Endothelial cell of umbilical vein (primary cell): ENCODE data around the genes YAP1, MMP13 and CASP4.

DNA sequence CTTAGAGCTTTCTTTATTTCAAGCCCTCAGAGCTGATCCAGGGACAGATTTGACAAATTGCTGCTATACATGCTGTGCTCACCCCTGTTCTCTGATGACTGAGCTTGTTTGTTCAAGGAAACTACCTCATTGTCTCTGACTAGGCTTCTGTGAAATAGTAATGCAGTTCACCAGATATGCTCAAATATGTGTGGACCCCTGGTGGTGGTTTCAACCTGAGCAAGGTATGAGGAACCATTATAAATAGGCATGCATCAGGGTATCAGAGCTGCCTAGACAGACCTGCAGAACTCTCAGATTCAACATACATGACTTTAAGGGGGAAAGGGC, 141.2 kb downstream of the ARHGAP42 start:
- PRO-cap = no peak
CAGE:
- cytosol, long polyA minus RNA = no peak
- cytosol, long polyA plus RNA = no peak
- long polyA plus RNA = no peak
- nucleus, long polyA minus RNA = no peak
- nucleus, long polyA plus RNA = no peak

- PRO-cap = no peak
CAGE:
- cytosol, long polyA minus RNA = no peak
- cytosol, long polyA plus RNA = no peak
- long polyA plus RNA = no peak
- nucleus, long polyA minus RNA = no peak
- nucleus, long polyA plus RNA = no peak
Measured at GRCh38 chr11:101127182-101128131, 2.2 kb downstream of the PGR start.

DNA sequence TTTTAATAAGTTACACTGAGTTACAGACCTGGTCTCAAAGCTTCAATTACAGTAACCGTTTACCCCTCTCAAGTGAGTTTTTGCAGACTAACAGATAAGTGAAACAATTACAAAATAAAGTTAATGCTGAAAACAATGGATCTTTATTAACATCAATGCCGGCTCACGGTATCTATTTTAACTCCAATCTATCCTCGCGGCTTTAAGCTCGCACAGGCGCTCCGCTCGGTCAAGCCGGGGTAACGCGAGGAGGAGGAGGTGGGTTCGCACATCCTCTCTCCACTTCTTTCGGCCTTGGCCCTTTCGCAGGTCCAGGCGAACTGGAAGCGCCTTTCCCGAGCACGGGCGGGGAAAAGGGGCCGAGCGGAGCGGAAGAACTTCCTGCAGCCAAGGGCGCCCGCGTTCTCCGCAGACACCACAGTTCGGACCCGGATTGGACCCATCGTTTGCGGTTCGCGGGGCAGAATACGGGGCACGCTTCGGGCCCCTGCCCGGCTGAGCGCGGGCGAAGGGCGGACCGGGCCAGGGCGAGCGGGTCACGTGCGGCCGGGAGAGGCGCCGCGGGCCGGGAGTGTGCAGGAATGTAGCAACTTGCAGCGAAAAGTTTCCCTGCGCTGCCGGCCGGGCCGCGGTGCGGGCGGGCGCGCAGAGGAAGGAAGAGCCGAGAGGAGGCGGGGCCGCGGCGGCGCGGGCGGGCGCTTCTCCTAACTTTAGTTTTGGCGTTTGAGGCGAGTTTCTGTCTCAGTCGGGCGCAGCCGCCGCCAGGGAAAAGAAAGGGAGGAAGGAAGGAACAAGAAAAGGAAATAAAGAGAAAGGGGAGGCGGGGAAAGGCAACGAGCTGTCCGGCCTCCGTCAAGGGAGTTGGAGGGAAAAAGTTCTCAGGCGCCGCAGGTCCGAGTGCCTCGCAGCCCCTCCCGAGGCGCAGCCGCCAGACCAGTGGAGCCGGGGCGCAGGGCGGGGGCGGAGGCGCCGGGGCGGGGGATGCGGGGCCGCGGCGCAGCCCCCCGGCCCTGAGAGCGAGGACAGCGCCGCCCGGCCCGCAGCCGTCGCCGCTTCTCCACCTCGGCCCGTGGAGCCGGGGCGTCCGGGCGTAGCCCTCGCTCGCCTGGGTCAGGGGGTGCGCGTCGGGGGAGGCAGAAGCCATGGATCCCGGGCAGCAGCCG, at the start of gene YAP1:
Gene YAP1 (plus strand): TSS at position 741 of the 1,163 bp plus-strand sequence.
- PRO-cap = bidirectional peak, plus-strand start at position 342 of the sequence, minus-strand start at position 322 of the sequence; bidirectional peak, plus-strand start at position 741 of the sequence, minus-strand start at position 575 of the sequence; bidirectional peak, plus-strand start at position 931 of the sequence, minus-strand start at position 938 of the sequence
CAGE:
- cytosol, long polyA minus RNA = start-site peak on the plus strand centred at position 733 of the sequence, 79 bp wide, 47 reads; start-site peak on the plus strand centred at position 864 of the sequence, 24 bp wide, 23 reads
- cytosol, long polyA plus RNA = no peak
- long polyA plus RNA = start-site peak on the plus strand centred at position 849 of the sequence, 335 bp wide, 45 and 18 reads in 2 replicates
- nucleus, long polyA minus RNA = start-site peak on the plus strand centred at position 788 of the sequence, 285 bp wide, 99 reads
- nucleus, long polyA plus RNA = no peak

GRCh38 chr11:102177676-102178751, 67.8 kb downstream of the YAP1 start:
- PRO-cap = no peak
CAGE:
- cytosol, long polyA minus RNA = no peak
- cytosol, long polyA plus RNA = no peak
- long polyA plus RNA = no peak
- nucleus, long polyA minus RNA = no peak
- nucleus, long polyA plus RNA = no peak

DNA sequence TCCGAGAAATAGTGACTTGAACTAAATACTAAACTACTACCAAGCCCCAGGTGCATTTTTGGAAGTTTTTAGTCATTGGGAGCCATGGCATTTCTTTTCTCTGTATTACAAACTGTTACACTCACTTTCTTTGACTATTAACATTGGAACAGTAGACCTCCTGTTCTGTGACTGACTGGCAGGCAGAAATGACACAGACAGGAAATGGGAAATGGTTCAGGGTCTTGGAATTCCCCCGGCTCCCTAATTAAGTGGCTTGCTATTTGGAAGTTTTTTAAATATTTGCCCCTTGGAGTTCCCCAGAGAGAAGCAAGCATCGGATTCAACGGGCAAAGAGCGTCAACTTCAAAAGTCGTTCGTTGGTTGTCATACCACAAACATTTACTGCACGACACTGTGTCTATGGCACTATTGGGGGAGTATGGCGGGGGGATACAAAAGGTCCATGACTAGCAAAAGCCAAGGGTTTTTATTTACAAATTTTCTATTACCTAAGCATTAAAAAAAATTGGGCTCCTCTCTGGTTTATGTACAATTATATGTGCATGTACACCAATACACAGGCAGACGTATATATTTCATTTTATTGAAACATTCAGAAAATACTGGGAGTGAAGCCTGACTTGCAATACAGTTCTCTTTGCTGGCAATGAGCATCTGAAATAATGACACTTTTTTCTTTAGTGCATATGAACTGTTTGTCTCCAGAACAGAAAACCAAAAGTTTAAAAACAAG, 994 bp upstream of the BIRC2 start:
- PRO-cap = bidirectional peak, plus-strand start at position 285 of the sequence, minus-strand start at position 189 of the sequence
CAGE:
- cytosol, long polyA minus RNA = no peak
- cytosol, long polyA plus RNA = no peak
- long polyA plus RNA = no peak
- nucleus, long polyA minus RNA = start-site peak on the minus strand centred at position 131 of the sequence, 30 bp wide, 26 reads
- nucleus, long polyA plus RNA = no peak

GRCh38 chr11:102607041-102607617, 18.0 kb downstream of the MMP20 start:
- PRO-cap = no peak
CAGE:
- cytosol, long polyA minus RNA = no peak
- cytosol, long polyA plus RNA = no peak
- long polyA plus RNA = no peak
- nucleus, long polyA minus RNA = no peak
- nucleus, long polyA plus RNA = no peak

DNA sequence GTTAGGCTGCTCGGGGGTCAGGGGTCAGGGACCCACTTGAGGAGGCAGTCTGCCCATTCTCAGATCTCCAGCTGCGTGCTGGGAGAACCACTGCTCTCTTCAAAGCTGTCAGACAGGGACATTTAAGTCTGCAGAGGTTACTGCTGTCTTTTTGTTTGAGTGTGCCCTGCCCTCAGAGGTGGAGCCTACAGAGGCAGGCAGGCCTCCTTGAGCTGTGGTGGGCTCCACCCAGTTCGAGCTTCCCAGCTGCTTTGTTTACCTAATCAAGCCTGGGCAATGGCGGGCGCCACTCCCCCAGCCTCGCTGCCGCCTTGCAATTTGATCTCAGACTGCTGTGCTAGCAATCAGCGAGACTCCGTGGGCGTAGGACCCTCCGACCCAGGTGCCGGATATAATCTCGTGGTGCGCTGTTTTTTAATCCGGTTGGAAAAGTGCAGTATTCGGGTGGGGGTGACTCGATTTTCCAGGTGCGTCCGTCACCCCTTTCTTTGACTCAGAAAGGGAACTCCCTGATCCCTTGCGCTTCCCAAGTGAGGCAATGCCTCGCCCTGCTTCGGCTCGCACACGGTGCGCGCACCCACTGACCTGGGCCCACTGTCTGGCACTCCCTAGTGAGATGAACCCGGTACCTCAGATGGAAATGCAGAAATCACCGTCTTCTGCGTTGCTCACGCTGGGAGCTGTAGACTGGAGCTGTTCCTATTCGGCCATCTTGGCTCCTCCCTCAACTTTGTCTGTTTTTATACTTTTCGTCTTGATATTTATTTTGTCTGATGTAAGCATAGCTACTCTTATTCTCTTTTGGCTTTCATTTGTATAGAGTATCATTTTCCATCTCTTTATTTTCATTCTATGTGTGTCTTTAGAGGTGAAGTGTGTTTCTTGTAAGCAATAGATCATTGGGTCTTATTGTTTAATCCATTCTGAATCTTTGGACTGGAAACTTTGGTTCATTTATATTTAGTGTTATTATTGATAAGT, 22.3 kb upstream of the MMP8 start:
- PRO-cap = no peak
CAGE:
- cytosol, long polyA minus RNA = no peak
- cytosol, long polyA plus RNA = no peak
- long polyA plus RNA = no peak
- nucleus, long polyA minus RNA = no peak
- nucleus, long polyA plus RNA = no peak

- PRO-cap = no peak
CAGE:
- cytosol, long polyA minus RNA = no peak
- cytosol, long polyA plus RNA = no peak
- long polyA plus RNA = no peak
- nucleus, long polyA minus RNA = no peak
- nucleus, long polyA plus RNA = no peak
Measured at GRCh38 chr11:102879773-102880268, 5.0 kb upstream of the MMP12 start.

GRCh38 chr11:102955498-102955841, at the start of gene MMP13:
MMP13 (minus strand) TSS chr11:102955732.
- PRO-cap = no peak
CAGE:
- cytosol, long polyA minus RNA = no peak
- cytosol, long polyA plus RNA = no peak
- long polyA plus RNA = no peak
- nucleus, long polyA minus RNA = no peak
- nucleus, long polyA plus RNA = no peak

GRCh38 chr11:103536257-103536691, 427.0 kb downstream of the DYNC2H1 start:
- PRO-cap = no peak
CAGE:
- cytosol, long polyA minus RNA = no peak
- cytosol, long polyA plus RNA = no peak
- long polyA plus RNA = no peak
- nucleus, long polyA minus RNA = no peak
- nucleus, long polyA plus RNA = no peak

DNA sequence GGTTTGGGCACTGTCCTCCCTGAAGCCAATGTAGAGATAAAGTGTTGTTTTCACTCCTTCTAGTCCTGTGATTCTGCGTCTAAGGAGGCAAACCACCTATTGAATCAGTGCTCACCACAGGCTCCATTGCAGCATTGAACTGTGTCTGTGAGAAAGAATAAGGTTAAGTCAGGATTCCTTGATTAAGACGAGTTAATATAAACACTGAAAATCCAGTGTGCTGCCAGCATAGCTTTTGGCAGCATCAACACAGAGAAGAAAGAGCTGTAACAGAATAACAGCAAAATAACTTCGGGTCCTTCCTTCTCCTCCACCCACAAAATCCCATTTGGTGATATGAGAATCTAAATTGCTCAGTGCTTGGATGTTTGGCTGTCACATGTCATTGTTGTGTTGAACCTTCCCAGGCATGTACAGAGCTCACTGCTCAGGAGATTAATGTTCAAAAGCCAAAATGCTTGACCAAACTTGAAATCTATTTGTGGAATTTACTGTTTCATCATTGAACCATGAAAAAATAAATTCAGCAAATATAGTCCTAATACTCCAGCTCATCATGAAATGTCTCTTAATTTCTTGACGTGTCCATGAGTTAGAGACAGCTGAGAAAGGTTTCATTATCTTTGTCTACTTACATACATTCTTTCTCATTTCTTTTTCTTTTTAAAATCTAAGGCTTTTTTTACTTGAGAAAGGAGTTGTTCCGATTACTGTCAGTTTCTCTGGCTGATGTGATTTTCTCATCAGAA, 185.1 kb upstream of the DDI1 start:
- PRO-cap = no peak
CAGE:
- cytosol, long polyA minus RNA = no peak
- cytosol, long polyA plus RNA = no peak
- long polyA plus RNA = no peak
- nucleus, long polyA minus RNA = no peak
- nucleus, long polyA plus RNA = no peak

DNA sequence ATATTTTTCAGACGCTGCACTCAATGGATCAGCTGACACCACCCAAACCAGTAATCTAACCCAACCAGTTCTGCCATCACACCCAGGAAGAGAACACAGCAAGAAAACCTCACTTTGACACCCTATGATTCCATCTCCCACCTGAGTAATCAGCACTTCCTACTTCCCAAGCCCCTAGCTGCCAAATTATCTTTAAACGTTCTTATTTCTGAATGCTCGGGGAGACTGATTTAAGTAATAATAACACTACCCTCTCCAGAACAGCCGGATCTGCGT, 2.6 kb downstream of the CASP4 start:
- PRO-cap = no peak
CAGE:
- cytosol, long polyA minus RNA = no peak
- cytosol, long polyA plus RNA = no peak
- long polyA plus RNA = no peak
- nucleus, long polyA minus RNA = no peak
- nucleus, long polyA plus RNA = no peak

DNA sequence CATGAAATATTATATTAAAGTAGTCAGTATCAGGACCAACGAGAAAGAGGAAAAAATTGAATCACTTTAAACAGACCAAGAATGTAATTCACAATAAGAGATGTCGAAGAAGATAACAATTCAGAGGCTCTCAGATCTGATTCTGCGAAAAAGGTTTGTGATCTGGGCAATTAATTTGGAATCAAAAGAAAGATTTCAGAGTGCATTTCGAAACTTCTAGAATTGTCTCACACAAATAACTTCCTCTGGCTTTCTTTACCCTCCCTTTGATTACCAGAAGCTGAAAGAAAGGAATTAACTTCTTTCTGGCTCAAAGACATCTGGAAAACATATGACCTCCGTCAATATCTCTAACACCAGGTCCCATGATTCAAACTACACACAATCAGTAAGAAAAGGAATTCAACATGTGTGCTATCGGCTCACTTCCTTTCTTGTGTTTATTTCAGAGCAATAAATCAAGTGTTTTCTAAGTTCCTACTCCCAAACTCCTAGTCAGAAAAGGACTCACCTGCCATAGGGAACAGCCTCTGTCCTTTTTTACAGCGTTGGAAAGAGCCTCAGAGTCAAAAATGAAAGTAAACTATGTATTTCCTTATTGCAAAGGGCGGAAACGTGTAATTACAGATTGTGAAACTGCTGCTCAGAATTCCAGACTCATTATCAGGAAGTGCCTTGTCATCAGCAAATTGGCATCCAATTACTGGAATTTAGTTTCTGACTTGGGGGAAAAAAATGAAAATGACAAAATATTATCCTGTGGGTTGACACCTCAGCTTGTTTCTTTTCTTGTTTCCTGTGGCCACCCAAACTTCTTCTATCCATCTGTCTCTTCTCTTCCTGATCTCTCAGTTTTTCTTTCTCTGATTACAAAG, at the start of gene CASP4:
Gene CASP4 (minus strand): TSS at position 567 of the 875 bp plus-strand sequence.
- PRO-cap = bidirectional peak, plus-strand start at position 498 of the sequence, minus-strand start at position 268 of the sequence; bidirectional peak, plus-strand start at position 660 of the sequence, minus-strand start at position 573 of the sequence
CAGE:
- cytosol, long polyA minus RNA = start-site peak on the minus strand centred at position 560 of the sequence, 11 bp wide, 76 reads
- cytosol, long polyA plus RNA = start-site peak on the minus strand centred at position 549 of the sequence, 24 bp wide, 106 and 153 reads in 2 replicates
- long polyA plus RNA = start-site peak on the minus strand centred at position 539 of the sequence, 17 bp wide, 19 and 167 reads in 2 replicates
- nucleus, long polyA minus RNA = start-site peak on the minus strand centred at position 375 of the sequence, 109 bp wide, 21 reads; start-site peak on the minus strand centred at position 545 of the sequence, 27 bp wide, 266 reads
- nucleus, long polyA plus RNA = start-site peak on the minus strand centred at position 549 of the sequence, 28 bp wide, 155 and 221 reads in 2 replicates

GRCh38 chr11:106001998-106002575, 20.0 kb downstream of the MSANTD4 start:
- PRO-cap = no peak
CAGE:
- cytosol, long polyA minus RNA = no peak
- cytosol, long polyA plus RNA = no peak
- long polyA plus RNA = no peak
- nucleus, long polyA minus RNA = no peak
- nucleus, long polyA plus RNA = no peak

DNA sequence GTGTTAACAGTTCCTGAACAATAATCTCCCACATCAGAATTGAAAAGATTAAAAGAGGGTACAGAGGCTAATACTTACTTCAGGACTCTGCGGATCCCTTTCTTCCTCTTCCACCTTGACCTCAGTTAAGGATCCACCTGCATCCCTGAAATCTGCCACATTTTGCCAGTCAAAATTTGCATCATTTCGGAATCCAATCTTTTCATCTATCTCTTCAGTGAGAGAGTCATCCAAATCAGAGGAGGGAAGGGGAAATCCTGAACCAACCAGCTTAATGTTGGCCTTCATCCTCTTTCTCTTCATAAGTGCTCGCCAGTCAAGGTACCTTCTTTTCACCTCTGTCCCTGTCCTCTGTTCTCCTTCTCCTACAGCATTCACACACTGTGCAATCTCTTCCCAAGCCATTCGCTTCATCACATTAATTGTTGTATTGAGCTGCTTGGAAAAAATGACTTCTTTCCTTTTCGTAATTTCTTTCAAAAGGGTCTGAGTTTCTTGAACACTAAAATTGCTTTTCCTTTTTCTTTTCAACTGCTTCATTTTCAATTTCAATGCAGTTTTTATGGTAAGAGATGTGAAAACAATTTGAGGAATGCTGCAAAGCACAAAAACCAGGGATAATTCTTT, 11.5 kb downstream of the MSANTD4 start:
- PRO-cap = no peak
CAGE:
- cytosol, long polyA minus RNA = no peak
- cytosol, long polyA plus RNA = no peak
- long polyA plus RNA = no peak
- nucleus, long polyA minus RNA = no peak
- nucleus, long polyA plus RNA = no peak

DNA sequence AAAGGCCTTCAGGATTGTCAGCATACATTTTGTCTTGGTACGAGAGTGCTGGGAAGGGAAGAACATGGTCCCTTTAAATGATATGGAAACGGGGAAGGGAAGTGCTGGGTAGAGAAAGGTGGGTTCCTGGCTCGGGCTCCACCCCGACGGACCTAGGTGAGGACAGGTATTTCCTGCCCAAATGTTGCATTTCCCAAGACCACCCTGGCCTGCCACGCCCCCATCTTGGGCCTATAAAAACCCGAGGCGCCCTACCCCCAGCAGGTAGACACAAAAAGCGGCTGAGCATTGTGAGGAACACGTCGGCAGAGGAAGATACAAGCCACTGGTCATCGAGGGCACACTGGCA, 99.3 kb downstream of the AASDHPPT start:
- PRO-cap = no peak
CAGE:
- cytosol, long polyA minus RNA = no peak
- cytosol, long polyA plus RNA = no peak
- long polyA plus RNA = no peak
- nucleus, long polyA minus RNA = no peak
- nucleus, long polyA plus RNA = no peak

DNA sequence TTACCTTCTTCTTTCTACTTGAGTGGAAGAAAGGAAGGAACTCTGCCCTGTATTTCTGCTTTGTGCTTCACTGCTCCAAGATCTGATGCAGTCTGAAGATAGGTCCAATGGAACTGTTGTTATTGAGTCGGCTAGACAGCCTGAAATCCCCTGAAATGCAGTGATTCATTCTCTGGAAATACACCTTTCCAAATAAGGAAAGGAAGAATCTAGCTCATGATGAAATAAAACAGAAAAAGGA, 322.8 kb downstream of the GUCY1A2 start:
- PRO-cap = no peak
CAGE:
- cytosol, long polyA minus RNA = no peak
- cytosol, long polyA plus RNA = no peak
- long polyA plus RNA = no peak
- nucleus, long polyA minus RNA = no peak
- nucleus, long polyA plus RNA = no peak

GRCh38 chr11:107017036-107018257, 829 bp downstream of the GUCY1A2 start:
- PRO-cap = no peak
CAGE:
- cytosol, long polyA minus RNA = no peak
- cytosol, long polyA plus RNA = no peak
- long polyA plus RNA = no peak
- nucleus, long polyA minus RNA = no peak
- nucleus, long polyA plus RNA = no peak

GRCh38 chr11:107455573-107456024, 2.0 kb downstream of the CWF19L2 start:
- PRO-cap = no peak
CAGE:
- cytosol, long polyA minus RNA = no peak
- cytosol, long polyA plus RNA = start-site peak on the minus strand at chr11:107455680-107455745, 19 and 46 reads in 2 replicates
- long polyA plus RNA = start-site peak on the minus strand at chr11:107455689-107455755, 38 and 55 reads in 2 replicates
- nucleus, long polyA minus RNA = no peak
- nucleus, long polyA plus RNA = start-site peak on the minus strand at chr11:107455708-107455726, 51 and 56 reads in 2 replicates

DNA sequence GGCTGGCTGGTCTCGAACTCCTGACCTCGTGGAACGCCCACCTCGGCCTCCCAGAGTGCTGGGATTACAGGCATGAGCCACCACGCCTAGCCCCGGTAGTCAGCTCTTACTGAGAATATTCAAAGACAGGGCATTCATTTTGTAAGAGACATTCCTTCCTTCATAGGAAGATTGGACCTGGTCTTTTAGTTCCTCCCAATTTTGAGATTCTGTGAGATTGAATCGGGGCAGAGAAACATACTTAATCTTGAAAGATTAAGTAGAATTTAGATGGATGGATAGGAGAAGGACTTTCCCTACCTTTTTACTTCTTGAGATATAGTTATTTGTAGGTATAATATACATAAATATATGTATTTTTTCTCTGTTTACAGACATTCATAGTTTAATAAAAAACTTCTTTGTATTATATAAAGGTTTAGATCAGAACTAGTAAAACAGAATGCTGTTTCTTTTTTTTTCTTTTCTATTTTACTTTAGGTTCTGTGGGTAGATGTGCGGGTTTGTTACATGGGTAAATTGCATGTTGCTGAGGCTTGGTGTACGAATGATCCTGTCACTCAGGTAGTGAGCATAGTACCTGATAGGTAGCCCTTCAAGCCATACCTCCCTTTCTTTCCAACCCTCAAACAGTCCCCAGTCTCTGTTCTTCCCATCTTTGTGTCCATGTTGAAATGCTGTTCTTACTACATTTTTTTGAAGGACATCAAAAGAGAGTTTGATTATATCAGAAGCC, 3.0 kb downstream of the ATM start:
- PRO-cap = no peak
CAGE:
- cytosol, long polyA minus RNA = no peak
- cytosol, long polyA plus RNA = no peak
- long polyA plus RNA = no peak
- nucleus, long polyA minus RNA = no peak
- nucleus, long polyA plus RNA = no peak